Placental pericyte (primary cell): ENCODE measurements around the genes TBC1D19 and PCDH7.

DNA sequence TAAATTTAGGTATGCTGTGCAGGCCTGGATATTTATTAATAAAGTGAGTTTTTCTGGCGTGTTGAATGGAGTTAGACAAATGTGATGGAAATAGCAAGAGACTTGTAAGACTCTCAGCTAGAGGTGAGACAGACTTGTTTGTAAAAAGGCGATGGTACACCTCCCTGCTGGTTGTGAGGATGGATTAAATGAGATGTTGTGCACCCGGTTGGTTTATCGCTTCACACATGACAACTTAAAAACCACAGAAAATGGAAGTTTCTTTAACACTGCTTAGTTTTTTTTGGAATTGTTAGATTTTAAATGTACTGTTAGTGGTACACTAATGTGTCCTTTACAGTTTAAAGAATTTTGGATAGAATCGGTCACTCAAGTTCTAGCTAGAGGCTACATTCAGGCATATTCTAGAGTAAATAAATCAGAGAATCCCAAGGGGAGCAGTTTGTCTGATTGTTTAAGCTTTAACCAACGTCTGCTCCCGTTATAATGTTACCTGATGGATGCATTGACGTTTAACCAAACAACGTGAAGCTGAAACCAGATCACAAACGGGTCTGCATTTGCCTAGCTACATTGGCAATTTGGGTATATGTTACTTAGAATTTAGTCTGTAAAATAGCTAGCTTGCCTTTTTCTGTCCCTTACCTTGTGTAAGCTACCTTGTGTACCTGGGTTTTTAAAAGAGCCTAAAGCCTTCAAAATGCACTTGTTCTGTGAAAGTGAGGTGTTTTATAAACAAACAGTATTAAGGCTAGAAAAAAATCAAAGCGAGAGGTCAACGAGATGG lies 1.5 kb downstream of the PI4K2B start:
- CAGE, long polyA plus RNA, result no peak

DNA sequence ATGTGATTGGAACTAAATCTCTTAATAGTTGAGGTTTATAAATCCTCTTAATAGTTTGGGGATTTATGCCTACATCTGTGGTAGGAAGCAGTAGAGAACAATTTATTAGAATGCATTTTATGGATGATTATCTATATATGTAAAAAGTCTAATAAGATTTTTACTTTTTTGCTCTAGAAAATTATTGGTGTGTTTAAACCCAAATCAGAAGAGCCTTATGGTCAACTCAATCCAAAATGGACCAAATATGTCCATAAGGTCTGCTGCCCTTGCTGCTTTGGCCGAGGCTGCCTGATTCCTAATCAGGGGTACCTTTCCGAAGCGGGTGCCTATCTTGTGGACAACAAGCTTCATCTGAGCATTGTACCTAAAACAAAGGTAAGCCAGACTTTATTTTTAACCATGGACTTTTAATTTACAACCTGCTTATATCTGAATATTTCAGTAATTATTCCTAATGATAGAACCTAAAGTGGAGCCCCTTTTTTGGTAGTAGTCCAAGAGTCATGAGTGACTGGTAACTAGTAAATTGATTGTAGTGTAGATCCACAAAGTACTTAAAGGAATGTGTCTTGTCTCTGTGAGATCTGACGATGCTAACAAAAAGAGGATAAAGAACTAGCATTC lies 21.2 kb downstream of the PI4K2B start:
- CAGE, long polyA plus RNA, result no peak

DNA sequence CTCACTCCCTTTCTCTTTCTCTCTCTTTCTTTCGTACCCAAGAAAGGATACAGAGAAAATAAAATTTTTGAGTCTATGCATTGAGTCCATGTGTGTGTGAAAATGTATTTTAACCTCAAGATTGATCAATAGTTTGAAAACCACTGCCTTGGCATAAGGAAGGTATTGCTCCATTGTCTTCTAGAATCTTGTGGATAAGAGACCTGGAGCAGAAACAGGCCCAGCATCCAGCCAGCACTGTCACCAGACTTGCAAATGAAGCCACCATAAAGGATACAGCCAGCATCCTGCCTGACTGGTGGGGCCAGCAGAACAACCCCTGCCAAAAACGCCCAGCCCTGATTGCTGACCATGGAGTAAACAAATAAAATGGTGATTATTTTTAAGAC lies 26.4 kb downstream of the SLC34A2 start:
- CAGE, long polyA plus RNA, result no peak

DNA sequence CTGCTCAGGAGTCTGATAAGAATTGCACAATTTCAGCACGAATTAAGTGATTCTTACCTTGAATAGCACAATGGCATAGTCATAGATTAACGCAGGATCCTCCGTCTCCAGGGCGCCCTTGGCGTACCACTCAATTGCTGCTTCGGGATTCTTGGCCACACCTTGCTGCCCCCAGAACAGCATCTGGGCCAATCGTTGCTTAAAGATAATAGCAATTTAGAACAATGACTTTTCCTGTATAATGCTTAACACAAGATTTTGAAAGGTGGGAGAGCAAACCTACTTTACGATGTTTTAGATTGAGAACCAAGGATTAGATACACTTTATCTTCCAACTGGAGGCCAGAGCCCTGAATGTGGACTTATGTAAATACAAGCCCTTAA lies 74.6 kb downstream of the SEL1L3 start:
- CAGE, long polyA plus RNA, result no peak

DNA sequence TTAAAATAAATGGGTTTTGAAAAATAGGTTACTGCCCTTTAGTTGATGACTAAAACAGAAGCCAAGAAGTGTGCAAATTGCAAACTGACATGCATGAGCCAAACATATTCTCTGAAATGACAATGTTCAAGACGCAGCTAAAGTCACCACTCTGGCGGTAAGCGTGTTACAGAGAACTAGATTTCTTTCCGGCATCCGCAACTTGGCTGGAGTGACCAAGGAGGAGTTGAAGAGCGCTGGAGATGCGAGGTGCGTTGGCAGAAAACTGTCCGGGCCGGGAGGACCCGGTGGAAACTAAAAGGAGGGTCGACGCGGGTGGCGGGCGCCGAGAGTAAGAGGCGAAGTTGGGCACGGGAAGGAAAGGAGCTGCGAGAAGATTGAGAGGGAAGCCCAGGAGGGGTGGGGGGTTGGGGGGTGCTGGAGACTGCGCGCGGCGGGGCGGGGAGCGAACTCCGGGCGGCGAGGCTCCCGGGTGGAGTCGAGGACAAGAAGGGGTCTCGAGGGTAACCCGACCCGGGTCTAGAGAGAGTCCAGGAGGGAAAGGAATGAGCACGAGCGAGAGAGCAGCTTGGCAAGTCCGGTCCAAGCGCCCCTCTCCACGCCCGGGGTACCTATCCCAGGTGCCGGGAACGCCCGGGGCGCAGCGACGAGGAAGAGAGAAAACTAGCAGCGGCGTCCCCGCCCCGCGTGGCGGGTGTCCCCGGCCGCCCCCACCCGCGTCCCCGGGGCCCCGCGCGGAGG lies 713 bp downstream of the SEL1L3 start:
- CAGE, long polyA plus RNA, result no peak

DNA sequence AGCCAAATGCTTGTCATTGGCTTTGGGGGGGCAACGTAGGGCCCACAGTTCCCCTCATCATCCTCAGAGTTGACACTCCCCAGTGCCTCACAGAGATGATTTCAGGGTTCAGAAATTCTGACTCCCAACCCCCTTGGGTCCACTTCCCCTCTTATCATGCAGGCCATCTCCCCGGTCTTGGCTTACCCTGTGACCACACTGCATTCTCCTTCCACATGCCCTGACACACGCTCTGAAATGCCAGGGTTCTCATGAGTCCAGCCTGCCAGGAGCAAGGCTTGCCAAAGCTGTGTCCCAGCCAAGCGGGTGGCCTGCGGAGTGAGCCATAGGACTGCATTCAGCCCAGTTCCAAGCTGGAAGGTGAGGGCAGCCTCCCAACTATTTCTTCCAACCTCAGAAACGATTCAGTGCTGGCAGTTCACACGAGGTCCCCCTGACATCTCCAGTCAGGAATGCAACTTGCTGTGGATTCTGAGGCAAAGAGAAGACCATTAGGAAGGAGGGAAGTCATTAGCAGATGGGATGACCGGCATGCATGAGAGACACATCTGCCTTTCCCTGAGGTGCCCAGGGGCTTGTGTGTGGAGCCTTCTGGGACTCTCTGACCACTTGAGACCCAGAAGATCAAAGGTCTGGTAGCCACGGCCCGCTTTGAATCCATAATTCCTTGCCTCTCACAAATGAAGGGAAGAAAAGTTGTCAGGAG lies 101.3 kb downstream of the SMIM20 start:
- CAGE, long polyA plus RNA, result no peak

GRCh38 chr4:26028611-26029223 lies 114.7 kb downstream of the SMIM20 start:
- CAGE, long polyA plus RNA, result no peak

GRCh38 chr4:26319460-26319907 lies 1.3 kb upstream of the RBPJ start:
- CAGE, long polyA plus RNA, result no peak

DNA sequence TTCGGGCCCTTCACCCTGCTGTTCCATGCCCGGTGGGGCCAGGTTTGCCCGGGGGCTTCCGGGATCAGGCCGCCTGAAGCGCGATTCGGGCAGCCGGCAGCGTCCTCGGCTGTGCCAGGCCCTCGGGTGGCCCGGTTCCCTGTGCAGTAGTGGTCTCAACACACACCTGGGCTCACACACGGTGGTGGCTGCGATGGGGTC lies 1.0 kb upstream of the RBPJ start:
- CAGE, long polyA plus RNA, result no peak

DNA sequence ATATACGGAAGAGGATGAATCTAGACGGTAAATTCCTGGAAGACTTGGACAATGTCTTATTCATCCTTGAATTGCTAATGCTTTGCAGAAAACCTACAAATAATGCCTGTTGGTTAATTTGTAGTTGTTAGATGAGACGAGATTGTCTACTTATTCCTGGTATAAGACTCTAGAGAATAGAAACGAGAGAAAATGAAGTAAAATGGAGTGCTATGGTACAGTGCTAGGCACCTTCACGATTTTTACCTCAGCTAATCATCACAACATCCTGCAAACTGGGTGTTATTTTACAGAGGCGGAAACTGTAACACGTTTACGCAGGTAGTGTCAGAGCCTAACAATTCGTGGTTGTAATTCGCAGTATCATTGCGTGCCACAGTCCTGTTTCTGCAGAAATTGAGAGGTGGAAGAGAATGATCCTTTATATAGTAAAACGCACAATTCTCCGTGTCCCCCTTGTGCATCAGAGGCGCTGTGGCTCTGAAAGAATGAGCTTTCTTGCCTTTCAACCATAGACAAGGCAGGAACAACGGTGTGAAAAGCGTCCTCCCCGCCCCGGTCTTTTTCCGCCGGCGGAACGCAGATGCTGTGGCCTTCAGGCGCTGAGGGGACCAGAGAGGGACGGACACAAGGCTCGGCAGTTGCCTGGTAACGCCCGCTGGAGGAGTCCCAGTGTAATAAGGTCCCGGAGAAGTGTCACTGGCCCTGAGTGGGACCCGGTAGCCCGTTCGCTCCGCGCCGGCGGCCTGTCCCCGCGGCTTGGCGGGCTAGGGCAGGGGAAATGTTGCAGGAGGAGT lies at the start of gene TBC1D19:
Gene TBC1D19, plus strand, starts transcription at position 672 of the 797 bp plus-strand sequence.
- CAGE, long polyA plus RNA, result no peak

DNA sequence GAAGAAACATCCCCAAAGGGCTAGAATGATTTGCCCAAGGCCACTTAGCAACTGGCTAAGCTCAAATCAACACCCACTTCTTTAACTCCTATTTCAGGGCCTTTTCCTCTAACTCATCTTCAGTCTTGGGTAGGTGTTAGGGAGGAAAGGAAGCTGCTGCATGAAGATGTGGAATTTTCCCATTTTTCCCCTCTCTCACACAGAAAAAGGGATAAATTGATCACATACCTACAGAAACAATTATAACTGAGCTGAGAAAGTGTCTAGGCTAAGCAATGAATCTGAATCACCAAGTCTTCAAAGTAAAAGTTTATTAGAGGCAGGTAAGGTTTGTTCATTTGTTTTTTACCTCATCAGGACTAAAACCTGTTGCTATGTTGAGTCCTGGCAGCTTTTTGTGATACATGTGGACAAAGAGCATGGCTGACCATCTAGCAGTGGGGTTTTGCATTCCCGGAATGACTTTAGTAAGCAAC lies 31.2 kb upstream of the STIM2 start:
- CAGE, long polyA plus RNA, result no peak

DNA sequence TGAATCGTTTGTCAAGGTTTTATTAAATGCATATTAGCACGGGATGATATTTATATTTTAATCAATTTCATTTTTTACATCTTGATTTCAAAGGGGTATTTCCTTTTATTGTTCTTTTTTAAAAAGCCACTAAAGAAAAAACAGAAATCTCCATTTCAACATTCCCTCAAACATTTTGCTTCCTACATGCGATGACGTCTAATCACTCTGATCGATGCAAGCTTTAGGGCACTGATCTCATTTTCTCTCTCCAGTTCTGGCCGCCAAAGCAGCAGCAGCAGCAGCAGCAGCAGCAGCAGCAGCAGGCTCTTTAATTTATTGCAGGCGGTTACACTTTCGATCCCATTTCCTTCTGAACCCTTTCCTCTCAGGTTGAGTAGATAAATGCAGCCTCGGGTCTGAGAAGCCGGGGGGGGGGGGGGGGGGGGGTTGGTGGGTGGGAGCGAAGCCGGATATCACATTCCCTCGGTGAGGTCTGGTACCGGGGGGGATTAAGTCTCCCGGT lies 3.5 kb upstream of the PCDH7 start:
- CAGE, long polyA plus RNA, result no peak

DNA sequence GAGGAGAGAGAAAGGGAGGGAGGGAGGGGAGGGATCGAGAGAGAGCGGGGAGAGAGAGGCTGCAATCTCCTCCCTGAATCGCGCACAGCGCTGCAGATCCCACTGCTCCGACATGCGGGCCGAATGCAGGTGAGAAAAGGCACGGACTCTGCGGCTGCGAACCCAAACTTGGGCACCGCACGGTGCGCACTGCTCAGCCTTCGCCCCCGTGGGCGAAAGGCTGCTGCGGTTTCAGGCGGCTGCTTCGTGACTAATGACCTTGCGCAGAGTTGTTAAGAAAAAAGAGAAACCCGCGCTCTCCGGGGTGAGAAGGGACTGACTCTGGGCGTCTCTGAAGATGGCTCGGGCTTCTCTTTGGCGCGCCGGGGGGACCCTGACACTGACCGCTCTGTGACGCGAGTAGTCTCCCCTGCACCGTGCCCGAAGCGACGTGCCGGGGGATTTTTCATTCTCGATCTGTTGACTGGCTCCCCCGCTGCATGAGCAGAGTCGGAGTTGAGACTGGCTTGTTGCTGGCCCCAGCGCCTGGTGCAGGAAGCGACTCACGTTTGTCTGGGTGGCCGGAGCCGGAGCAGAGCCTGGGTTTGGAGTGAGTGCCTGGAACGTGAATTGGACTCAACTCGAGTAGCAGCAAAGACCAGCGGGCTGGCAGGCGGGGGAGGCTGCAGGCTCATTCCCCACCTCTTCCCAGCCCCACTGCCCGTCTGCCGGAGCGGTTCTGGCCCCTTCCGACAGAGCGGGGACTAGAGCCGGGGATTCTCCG lies at the start of gene PCDH7:
Gene PCDH7, plus strand, starts transcription at position 76 of the 763 bp plus-strand sequence.
- CAGE, long polyA plus RNA, result no peak

DNA sequence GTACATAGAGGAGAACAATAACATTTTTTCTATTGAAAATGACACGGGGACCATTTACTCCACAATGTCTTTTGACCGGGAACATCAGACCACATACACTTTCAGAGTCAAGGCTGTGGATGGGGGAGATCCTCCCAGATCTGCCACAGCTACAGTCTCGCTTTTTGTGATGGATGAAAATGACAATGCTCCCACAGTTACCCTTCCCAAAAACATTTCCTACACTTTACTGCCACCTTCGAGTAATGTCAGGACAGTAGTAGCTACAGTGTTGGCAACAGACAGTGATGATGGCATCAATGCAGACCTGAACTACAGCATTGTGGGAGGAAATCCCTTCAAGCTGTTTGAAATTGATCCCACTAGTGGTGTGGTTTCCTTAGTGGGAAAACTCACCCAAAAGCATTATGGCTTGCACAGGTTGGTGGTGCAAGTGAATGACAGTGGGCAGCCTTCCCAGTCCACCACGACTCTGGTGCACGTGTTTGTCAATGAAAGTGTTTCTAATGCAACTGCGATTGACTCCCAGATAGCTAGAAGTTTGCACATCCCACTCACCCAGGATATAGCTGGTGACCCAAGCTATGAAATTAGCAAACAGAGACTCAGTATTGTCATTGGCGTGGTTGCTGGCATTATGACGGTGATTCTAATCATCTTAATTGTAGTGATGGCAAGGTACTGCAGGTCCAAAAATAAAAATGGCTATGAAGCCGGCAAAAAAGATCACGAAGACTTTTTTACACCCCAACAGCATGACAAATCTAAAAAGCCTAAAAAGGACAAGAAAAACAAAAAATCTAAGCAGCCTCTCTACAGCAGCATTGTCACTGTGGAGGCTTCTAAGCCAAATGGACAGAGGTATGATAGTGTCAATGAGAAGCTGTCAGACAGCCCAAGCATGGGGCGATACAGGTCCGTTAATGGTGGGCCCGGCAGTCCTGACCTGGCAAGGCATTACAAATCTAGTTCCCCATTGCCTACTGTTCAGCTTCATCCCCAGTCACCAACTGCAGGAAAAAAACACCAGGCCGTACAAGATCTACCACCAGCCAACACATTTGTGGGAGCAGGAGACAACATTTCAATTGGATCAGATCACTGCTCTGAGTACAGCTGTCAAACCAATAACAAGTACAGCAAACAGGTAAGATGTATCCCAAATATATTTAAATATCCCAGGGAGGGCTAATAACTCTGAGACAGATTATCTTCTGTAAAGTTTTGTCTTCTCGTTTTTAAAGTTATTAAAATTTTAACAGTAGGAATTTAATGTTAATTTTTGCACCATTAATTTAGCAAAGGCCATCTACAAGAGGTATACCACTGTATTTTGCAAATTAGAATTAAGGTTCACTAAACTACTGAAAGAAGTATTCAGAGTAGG lies 3.8 kb downstream of the PCDH7 start:
- CAGE, long polyA plus RNA, result no peak

- CAGE, long polyA plus RNA, result no peak
Measured at GRCh38 chr4:33774313-33774671, 2470.0 kb downstream of the ARAP2 start.

GRCh38 chr4:34436020-34436588 lies 1808.2 kb downstream of the ARAP2 start:
- CAGE, long polyA plus RNA, result no peak

- CAGE, long polyA plus RNA, result no peak
Measured at GRCh38 chr4:36075474-36076043, 168.8 kb downstream of the ARAP2 start.

DNA sequence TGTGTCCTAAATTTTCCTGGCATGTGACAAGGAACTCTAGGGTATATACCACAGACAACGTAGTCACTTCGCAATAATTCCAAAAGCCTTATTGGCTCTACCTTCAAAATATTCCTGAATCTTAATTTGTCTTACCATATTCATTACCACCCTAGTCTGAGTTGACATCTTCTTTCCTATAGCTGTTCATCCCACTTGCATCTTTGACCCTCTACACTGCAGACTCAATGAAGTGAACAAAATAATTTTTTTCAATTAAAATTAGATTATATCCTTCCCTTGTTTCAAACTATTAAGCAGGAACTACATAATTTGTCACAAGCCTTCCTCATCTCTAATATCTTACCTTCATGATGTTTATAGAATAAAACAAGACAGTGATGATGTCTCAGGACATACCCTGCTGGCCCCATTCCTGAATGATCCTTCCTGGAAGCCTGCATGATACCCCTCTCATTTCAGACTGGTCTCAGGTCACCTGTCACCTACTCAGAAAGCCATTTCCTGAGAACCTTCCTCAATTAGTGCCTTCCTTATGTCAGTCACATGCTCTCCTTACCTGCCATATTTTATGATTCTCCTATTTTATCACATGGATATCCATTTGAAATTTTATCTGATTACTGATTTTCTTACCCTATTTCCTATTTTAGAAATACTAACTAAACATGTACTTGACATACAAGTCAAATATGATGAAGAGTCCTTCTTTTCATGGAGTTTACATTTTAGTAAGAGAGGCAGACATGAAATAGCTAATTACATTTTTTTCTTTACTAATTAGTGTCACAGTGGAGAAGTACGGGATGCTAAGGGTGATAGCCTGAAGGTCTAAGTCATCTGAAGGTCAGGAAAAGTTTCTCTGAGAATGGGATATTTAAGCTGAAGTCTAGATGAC lies 166.6 kb downstream of the ARAP2 start:
- CAGE, long polyA plus RNA, result no peak

DNA sequence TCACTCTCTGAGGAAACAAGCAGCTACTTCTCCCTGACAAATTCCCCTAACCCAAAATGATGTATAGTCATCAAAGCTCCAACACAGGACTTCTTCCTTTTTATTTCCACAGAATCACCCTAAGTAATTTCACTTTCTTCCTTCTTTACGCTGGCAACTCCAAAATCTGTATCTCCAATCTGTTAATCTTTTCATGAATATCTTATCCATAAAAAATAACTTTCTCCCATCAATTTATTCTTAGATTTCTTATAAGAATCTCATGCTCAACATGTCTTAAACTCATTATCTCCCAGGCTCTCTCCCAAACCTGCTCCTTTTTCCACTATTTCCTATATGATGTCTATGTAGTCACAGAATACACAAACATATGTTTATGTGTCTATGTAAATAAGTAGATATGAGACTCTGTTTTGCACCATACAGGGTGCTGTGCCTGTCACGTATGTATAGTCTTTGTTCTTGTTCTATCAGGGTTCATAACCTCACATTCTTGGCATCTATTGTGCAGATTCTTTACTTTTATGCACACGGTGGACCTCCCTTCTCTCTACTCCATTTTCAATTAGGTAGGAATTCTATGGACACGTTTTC lies 101.5 kb downstream of the ARAP2 start:
- CAGE, long polyA plus RNA, result no peak

GRCh38 chr4:36283115-36283413 lies 1.6 kb downstream of the DTHD1 start:
- CAGE, long polyA plus RNA, result no peak